Natural killer cell (primary cell): ENCODE results near the genes WBP1L and PDCD11.

- PRO-cap = no peak
Observed at GRCh38 chr10:102593129-102594115, 50.9 kb upstream of the TRIM8 start.

DNA sequence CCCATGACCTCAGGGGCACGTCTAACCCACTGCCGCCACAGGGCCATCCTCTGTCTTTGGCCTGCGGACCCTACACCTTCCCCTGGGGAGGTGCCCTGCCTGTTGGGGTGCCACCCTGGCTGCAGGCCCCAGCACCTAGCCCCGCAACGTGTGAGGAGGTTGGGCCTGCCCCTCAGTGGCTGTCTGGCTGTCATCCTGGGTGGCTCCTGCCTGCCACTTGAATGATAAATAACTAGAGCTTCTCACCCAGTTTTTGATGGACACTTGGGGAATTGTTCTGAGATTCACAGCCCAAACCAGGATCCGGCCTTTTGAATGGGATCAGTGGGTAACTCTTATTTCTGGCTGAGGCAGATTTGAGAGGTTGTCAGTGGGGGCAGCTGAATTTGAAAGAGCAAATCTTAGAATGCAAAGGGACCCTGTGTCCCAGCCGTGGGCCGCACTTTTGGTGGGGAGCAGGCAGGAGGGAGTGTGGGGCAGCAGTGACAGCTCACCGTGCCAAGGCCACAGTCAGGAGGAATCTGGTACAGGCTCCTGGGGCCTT lies 30.8 kb upstream of the TRIM8 start:
- PRO-cap = no peak

DNA sequence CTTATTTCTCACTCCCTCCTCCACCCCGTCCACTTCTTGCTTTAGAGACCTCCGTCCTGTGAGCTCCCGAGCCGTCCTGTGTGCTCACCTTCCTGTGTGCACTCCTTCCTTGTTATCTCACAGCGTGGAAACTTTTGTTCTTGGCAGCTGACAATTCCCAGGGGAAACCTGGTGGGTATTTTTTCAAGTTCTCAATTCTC lies 18.6 kb upstream of the TRIM8 start:
- PRO-cap = no peak

DNA sequence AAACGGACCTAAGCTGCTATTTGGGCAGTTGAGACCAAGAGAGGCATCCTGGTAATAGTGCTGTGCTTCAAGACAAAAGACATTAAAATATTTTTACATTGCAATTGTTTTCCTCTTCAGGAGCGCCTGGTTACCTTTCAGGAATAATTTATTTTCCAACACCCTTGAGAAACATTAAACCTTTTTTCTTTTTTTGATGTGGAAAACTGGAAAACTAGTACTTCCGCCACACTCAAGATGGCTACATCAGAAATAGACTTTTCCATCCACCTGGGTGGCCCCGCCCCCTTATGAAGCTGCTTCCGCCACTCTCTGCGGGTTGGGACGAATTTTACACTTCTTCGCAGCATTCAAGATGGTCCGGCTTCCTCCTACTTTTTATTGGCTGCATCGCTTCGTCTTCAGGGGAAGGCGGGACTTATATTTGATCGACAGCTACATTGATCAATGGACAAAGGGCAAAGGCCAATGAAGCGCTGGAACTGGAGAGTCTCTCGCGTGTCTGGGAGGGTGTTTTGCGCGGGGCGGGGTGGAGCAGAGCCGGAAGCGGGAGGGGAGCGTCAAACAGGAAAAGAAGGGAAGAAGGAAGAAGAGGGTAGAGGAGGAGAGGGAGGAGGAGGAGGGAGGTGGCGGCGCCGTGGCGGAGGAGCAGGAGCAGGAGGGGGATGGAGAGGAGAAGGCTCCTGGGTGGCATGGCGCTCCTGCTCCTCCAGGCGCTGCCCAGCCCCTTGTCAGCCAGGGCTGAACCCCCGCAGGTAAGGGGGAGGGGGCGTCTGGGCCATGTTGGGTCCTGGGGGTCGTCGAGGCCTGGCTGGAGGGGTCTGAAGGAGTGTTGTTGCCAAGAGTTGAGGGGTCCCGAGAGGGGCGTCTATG lies at the start of gene WBP1L:
TSS of gene WBP1L (plus strand) at position 560 of the 873 bp plus-strand sequence.
- PRO-cap = unidirectional peak, plus-strand start at position 468 of the sequence

DNA sequence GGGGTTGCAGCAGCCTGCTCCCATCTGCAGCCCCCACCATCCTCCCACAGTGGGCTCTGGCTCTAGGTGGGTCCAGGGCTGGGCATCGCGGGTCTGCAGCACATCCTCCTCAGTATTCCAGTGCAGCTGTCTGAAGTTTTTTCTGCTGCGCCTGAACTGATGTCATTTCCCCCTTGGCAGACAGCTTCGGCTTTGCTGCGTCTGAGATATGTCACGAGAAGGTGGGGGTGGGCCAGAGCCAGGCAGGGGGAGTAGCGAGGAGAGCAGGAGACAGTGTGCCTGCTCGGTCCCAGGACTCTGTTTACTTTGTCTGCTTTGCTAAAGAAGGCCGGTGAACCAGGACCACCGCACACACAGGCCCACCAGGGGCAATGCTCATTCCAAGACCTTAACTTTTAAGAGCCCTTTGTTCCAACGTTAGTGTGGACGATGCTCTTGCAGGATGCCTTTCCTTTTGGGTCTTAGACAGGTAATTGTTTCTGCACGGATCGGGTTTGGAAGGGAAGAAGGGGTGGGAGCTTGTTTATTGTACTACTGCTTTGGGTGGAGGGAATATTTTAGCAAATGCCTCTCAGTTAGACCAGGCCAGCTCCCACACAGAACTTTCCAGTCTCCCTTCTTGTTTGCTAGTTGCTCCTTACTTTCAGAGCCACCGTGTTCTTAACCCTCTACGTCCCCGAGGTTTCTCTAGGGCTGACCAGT lies 32.4 kb downstream of the WBP1L start:
- PRO-cap = no peak

DNA sequence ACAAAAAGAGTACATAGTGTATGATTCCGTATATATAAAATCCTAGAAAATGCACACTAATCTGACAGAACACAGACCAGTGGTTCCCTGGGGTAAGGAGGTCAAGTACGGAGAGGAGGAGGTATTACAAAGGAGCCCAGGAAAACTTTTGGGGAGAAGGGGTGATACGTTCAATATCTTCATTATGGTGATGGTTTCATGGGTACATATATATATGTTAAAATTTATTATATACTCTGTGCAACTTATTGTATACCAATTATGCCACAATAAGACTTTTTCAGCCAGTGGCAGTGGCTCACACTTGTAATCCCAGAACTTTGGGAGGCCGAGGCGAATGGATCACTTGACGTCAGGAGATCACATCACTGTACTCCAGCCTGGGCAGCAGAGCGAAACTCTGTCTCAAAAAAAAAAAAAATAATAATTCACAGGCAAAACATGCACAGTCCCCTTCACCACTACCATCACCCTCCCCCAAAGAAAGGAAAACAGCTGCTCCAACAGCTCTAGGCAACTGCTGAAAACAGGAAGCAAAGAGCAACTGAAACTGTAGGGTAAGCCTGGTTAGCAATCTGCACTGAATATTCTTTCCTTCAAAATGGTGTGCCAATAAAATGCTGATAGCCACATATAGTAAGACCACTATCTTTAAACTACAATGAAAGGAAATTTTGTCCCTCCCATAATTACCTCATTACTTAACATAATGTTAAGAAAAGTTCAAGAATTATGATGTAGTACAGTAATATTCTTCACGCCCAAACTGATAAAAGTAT lies 12.0 kb downstream of the NT5C2 start:
- PRO-cap = no peak

DNA sequence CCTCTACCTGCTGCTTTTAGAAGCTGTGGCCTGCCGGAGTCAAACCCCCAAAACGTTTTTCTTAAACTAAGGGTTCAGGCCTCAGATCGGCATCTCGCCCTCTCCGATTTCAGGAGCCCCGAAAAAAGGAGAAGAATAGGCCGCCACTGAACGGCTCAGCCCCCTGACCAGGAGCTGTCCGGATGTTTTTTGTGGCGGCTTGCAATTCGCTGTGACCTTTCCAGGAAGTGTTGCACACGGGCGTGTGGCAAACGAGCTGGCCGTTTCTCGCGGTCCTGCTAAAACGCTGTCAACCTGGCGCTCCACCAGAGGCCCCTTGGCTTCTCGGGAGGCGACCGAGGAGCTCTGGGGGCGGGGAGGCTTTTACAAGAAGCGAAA lies 684 bp downstream of the NT5C2 start:
- PRO-cap = bidirectional peak, plus-strand start at position 281 of the sequence, minus-strand start at position 148 of the sequence

DNA sequence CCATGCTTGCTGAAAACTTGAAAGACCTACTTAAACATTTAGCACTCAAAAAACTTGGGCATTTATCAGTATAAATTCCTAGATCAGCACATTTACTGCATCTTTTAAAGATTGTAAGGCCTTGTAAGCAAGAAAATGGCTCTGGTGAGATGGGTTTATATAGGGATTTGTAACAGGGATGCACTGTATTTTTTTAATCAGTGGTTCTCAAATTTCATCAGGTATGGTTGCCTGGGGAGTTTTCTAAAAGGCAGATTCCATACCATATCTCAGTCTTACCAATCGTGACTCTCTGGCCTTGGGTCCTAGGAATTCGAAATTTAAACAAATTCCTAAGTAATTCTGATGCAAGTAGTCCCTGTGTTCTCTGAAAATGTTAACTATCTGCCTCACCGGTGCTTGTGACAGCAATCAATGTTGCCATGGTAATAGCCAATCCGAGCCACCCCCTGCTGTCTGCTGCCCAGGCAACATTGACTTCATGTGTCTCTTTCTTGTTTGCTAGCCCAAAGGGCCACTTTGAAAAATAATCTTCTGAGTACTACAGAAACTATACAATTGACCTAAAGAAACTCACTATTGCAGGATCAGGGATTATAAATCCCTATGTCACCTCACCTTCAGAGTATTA lies 11.7 kb upstream of the NT5C2 start:
- PRO-cap = no peak

- PRO-cap = no peak
Observed at GRCh38 chr10:103241199-103242126, 4.2 kb upstream of the RPEL1 start.

DNA sequence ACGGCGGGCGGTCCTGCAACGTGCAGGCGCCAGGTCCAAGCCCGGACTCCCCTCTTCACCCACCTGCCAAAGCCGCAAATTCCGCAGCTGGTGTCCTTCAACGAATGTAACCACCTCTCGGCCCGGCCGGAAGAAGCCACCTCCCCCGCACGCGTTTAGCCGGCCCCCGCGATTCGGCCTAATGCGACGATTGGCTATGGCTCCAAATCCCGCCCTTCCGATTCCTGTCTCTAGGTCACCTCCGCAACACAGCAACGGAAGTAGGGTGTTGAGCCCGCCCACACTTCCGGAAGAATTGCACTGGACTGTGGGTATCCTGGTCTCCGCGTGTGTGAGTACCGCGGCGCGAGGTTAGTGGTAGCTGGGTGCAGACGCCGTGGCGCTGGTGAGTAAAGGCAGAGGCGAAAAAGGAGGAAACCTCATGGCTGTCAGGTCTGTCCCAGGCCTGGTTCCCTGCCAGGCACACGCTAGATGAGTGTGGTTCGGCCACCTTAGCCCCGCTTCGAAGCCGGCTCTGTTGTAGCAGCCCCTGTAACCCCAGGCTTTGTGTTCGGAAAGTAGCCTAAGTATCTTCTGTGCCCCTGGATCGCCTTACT lies at the start of gene PDCD11:
TSS of gene PDCD11 (plus strand) at position 281 of the 596 bp plus-strand sequence.
- PRO-cap = bidirectional peak, plus-strand start at position 334 of the sequence, minus-strand start at position 132 of the sequence

DNA sequence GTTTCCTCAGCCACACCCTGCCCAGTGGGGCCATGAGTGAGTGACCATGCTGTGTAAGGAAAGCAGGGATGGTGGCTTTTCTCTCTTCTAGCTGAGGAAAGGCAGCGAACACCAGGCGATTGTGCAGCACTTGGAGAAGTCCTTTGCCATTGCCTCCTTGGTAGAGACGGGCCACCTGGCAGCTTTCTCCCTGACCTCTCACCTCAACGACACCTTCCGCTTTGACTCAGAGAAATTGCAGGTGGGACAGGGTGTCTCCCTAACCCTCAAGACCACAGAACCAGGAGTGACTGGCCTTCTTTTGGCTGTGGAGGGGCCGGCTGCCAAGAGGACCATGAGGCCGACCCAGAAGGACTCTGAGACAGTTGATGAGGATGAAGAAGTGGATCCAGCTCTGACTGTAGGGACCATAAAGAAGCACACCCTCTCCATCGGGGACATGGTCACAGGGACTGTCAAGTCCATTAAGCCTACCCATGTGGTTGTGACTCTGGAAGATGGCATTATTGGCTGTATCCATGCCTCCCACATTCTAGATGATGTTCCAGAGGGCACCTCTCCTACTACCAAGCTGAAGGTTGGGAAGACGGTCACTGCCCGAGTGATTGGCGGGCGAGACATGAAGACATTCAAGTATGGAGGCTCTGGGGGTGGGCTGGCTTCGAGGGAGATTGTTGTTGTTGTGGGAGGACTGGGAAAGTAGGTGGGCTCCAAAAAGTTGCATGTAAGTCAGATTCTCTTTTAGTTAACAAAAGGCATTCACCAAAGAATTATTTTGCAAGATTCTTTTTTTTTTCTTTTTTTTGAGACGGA lies 27.1 kb downstream of the CALHM2 start:
- PRO-cap = no peak

DNA sequence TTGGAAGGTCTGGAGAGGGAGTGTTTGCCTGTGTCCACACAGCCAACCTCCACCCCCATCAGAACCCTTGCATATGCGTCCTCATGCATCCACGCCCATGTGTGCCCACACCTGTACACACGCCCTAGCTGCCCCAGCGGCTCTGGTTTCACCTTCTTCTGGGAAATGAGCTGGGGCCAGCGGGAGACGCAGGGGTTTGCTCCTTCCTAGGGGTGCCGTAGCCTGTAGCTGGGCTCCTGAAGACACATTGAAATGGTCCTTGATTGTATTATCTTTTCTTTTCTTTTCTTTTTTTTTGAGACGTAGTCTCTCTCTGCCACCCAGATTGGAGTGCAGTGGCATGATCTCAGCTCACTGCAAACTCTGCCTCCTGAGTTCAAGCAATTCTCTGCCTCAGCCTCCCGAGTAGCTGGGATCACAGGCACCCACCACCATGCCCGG lies 64.1 kb downstream of the NEURL1 start:
- PRO-cap = no peak

GRCh38 chr10:103720035-103721027 lies 135.0 kb downstream of the SH3PXD2A start:
- PRO-cap = no peak

DNA sequence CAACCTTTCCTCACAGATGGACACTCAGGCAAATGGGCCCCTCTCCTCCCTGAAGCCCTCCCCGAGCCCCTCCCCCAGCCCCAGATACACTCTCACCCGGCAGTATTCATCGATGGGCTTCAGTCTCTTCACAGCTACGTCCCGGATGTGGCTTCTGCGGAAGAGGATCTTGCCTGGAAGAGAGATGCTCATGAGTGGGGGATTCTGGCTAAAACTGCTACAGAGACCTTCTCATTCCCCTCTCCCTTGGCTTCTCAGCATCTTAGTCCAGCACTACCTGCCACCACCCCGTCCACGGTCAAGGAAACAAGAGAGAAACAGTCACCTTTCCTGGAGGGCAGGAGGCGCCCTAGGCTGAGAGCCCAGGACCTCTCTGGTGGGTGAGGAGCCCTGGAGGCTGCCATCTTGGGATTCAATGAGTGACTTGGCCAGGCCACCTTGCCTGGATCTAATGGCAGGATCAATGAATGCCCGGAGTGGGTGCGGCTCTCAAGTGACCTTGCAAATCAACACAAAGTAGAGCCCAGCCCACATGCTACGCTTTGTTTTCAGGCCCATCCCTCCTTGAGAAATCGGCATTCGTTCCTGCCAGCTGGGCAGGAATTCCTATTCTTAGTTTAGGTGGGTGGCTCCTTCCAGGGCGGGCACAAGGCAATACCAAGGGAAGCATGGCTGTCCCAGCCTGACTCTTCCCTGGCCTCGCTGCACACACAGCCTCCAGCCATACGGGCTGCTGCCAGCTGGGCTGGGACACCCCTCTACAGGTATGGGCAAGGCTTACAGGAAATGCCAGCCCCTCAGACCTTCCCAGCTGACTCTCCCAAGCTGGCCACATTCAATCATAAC lies 119.5 kb downstream of the SH3PXD2A start:
- PRO-cap = no peak

DNA sequence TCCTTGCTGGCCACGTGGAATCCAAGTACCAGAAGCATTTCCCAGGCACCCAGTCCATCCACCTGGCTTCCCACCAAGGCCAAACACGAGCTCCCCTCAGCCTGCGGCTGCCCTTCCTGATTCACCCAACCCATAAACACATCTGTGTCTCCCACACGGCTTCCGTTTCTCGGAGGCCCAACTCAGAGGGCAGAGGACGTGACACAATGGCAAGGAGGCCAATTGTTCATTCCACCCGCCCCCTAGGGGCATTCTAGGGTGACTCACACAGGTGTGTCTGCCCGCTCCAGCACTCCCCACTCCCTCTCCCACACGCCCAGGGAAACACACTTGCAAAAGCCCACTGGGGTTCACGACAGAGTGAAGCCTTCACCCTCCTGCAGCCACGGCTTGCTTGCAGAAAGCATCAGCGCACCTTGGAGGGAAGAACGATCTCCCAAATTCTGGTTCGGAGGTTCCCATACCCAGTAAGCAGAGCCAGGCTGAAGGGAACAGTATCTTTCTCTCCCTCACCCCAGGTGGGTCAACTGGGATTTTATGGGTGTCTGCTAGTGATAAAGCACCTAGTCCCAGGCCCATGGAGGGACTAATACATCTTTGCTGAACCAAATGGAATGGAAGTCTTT lies 109.6 kb downstream of the SH3PXD2A start:
- PRO-cap = no peak

- PRO-cap = no peak
Observed at GRCh38 chr10:103758131-103758723, 97.1 kb downstream of the SH3PXD2A start.

DNA sequence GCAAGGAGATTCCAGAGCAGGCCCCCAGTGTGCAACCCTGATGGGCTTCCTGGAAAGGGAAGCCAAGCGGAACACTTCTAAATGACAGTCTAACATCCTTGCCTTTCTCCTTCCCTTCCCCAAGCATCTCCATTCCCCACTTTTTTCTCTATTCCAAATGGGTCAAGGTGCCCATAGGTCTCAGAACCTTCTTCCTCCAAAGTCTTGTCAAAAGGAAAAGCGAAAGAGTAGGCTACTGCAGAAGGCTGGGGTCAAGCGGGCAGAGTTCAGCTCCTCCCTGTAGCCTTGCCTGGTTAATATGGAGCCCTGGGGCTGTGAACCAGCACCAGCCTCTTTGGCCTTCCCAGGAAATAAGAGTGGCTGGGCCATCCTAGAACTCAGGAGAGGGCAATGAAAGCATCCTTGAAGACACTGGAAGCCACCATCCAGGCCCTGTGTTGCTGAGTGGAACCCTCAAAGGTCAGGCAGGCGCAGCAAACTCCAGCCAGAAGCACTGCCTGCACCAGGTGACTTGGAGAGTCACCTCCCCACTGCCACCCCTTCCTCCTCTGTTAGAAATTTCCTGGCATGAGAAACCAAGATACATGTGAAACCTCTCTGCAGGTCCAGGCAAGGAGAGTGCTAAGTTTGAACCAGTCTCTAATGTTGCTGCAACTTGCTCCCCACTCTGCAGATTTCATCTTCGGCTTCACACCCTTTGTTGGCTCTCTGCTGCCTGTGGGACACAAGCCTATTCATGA lies 75.0 kb downstream of the SH3PXD2A start:
- PRO-cap = no peak

- PRO-cap = no peak
Observed at GRCh38 chr10:103794132-103794894, 61.1 kb downstream of the SH3PXD2A start.

DNA sequence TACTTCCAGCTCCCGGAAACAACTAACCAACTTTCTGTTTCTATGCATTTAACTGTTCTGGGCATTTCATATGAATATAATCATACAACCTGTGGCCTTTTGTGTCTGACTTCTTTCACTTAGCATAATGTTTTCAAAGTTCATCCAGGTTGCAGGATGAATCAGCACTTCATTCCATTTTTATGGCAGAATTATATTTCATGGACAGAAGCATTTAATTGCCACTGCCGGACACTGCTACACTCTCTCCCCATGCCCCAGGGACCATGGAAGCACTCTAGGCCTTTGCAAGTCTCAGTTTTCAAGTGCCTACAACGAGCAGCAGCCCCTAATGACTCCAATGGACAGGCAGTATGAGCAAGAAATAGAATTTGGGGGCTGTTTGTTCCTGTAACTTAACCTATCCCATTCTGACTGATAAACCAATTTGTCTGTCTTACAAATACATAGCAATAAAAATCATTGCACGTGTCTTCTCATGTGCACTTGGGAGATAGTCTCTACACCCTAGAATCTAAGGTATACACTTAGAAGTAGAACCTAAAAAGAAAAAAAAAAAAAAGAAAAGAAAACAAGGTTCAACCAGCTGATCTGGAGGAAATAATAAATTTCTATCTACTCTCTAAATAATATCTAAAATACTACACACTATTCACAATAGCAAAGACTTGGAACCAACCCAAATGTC lies 23.4 kb downstream of the SH3PXD2A start:
- PRO-cap = no peak

- PRO-cap = no peak
Observed at GRCh38 chr10:103844017-103844830, 11.2 kb downstream of the SH3PXD2A start.